PFSK-1 (cell line): ENCODE measurements around a stretch of chr11.

GRCh38 chr11:27375150-27375890, 12.3 kb upstream of the CCDC34 start:
- RRBS: no CpG with 5 or more reads among the region's 4 CpGs

DNA sequence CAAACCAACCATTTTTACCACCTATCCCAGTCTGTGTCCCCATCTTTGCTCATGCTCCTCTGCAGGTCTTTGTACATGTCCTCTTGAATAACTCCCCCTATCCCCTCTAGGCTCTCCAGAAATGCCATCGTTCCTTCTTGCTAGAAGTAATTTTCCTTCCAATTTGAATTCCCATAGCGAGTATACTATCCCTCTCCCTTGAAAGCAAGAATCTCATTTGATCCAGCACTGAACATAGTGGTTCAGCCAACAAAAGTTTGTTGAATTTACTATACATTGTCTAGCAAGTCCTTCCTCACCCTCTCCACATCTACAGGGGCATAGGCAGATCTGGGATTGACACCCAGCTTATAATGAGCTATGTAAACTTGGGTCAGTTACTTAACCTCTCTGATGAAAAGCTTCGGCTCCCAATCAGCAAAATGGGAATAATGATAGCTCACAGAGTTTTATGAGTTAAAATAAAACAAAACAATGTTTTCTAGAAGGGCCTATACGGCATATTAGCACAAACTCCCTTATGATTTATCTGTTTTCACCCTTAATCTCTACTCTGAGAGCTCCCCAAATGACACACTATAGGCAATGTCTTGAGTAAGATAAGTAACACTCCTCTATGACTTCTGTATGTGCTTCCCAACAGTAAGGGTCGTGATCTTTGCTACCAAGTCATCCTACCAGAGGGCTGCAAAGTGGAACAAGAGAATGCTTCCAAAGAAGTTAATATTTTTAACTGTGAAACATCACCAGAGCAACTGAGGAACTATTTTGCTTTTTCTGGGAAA, 43.2 kb upstream of the CCDC34 start:
- RRBS: no CpG with 5 or more reads among the region's 5 CpGs

GRCh38 chr11:27468959-27469507, 3.6 kb downstream of the LGR4 start:
- RRBS: no CpG with 5 or more reads among the region's 8 CpGs

GRCh38 chr11:27470663-27471148, 1.9 kb downstream of the LGR4 start:
- RRBS: no CpG with 5 or more reads among the region's 7 CpGs

DNA sequence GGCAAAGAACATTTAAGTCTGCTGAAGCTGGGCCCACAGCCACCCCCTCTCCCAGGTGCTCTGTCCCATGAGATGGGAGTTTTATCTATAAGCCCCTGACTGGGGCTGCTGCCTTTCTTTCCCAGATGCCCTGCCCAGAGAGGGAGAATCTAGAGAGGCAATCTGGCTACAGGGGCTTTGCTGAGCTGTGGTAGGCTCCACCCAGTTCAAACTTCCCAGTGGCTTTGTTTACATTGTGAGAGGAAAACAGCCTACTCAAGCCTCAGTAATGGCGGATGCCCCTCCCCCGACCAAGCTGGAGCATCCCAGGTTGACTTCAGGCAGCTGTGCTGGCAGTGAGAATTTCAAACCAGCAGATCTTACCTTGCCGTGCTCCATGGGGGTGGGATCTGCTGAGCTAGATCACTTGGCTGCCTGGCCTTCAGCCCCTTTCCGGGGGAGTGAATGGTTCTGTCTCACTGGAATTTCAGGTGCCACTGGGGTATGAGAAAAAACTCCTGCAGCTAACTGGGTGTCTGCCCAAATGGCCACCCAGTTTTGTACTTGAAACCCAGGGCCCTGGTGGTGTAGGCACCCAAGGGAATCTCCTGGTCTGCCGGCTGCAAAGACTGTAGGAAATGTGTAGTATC, 12.2 kb downstream of the BDNF start:
- RRBS: no CpG with 5 or more reads among the region's 5 CpGs

- RRBS: no CpG with 5 or more reads among the region's 3 CpGs
These were observed 856.9 kb downstream of the KCNA4 start for GRCh38 chr11:29159885-29160433.

- RRBS: no CpG with 5 or more reads among the region's 3 CpGs
These were observed 80.4 kb upstream of the FSHB start for GRCh38 chr11:30150453-30150799.

DNA sequence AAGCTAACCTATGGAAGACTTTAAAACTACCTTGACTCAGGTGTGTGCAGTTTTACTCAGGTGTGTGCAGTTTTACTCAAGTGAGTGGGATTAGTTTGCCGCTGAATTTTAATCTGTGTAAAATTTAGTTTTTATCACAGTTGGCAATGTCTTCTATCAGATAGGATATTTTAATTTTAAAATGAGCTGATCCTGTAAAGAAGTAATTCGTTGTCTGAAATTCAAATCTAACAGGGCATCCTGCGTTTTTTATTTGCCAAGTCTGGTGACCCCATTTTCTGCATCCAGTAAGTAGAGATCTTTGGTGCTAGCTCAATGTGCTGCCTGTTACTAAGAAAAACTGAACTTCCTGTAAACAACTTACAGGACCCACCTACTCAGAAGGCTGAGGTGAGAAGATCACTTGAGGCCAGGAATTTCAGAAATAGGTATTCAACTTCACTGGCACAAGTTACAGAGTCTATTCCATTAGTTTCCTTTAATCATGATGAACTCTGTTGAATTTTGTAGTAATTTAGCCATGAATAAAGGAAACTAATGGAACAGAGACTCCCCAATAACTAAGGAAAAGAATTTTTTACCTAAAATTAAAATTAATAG, 4.0 kb downstream of the ARL14EP start:
- RRBS: no CpG with 5 or more reads among the region's 3 CpGs

DNA sequence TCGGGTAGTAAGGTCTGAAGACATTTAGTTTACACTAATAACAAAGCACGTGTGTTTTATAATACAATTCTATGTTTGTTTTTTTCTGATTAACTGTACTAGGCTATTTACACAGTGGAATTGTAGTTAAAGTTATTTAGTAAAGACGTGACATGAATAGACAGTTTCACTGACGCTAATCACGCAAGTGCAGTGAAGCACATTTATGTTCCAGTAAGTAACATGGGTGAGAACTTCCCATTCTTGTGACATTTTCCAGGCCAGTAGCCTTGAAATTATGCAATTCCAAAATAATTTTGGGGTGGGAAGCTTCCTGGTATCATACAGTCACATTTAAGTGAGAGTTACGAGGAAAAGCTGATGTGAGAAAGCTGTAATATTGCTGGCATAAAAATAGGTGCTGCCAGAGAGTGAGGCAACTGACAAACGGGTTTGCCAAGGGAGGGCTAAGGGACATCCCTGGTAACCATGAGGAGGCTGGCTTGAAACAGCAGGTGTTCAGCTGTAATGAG, 378.8 kb downstream of the DCDC1 start:
- RRBS: no CpG with 5 or more reads among the region's 7 CpGs

DNA sequence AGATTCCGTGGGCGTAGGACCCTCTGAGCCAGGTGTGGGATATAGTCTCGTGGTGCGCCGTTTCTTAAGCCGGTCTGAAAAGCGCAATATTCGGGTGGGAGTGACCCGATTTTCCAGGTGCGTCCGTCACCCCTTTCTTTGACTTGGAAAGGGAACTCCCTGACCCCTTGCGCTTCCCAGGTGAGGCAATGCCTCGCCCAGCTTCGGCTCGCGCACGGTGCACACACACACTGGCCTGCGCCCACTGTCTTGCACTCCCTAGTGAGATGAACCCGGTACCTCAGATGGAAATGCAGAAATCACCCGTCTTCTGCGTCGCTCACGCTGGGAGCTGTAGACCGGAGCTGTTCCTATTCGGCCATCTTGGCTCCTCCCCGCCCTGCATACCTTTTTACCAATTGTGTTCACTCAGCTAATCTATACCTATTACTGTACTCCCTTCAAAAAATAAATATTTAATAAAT, 48.2 kb downstream of the DCDC1 start:
- RRBS: no CpG with 5 or more reads among the region's 26 CpGs

- RRBS: no CpG with 5 or more reads among the region's 1 CpG
These were observed 62.9 kb downstream of the IMMP1L start for GRCh38 chr11:31446353-31447025.

GRCh38 chr11:31686732-31687234, 124.3 kb downstream of the PAX6 start:
- RRBS: no CpG with 5 or more reads among the region's 2 CpGs

DNA sequence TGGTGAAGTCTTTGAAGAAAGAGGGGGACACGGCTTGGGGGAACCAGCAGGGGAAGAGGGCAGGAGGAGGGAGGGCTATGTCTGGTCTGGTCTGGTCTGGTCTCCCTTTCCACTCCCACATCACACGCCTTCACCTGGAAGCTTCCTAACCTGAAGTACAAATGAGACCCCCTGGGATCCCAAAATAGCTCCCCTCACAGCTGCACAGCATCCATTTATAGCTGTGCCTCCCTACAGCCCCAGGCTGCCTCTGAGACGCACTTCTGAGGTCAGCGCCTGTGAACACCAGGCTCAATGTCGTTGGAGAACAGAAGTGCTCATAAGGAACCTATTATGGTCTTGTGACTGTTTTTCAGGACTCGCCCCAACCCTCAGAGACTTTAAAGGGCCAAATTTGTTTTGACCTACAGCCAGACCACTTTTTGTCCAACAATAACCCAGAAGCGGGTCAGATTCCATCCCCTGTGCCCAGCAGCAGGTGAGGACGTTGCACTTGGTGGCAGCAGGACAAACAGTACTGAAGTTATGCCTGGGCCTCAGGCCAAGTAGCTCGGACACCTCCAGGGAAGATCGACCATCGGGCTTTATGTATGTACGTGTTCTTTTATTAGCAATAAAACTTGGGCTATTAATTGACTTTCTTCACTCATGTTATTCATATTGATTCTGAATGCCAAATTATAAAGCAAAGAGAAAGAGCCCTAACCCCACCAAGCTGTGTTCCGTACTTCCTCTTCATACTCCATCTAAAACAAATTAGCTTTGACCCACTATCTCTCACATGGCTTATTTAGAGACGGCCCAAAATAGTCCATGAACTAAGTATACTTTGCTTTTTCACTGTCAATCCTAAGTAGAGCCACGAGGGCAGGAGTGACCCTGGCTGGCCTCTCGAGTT, 92.2 kb upstream of the PAX6 start:
- RRBS: no CpG with 5 or more reads among the region's 16 CpGs

DNA sequence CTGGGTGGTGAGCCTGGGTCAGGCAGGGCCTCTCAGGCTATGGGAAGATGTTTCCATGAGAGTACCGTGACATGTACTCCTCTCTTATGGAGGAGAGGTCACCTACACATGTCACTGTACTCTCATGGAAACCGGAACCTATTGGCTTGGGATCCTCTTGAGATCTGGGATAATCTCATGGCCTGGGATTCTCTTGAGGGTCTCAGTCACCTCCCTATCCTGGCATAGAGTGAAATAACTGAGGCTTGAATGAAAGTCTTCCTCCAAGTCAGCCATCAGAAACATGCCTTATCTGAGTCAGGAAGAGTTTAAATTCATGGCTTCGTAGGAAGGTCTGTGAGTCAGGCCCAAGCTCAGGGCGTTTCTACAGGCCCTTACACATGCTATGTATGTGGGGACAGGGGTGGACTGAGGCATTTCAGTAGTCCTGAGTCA, 134.7 kb upstream of the RCN1 start:
- RRBS: no CpG with 5 or more reads among the region's 4 CpGs

GRCh38 chr11:32087918-32088775, 2.7 kb upstream of the RCN1 start:
- RRBS: no CpG with 5 or more reads among the region's 5 CpGs

DNA sequence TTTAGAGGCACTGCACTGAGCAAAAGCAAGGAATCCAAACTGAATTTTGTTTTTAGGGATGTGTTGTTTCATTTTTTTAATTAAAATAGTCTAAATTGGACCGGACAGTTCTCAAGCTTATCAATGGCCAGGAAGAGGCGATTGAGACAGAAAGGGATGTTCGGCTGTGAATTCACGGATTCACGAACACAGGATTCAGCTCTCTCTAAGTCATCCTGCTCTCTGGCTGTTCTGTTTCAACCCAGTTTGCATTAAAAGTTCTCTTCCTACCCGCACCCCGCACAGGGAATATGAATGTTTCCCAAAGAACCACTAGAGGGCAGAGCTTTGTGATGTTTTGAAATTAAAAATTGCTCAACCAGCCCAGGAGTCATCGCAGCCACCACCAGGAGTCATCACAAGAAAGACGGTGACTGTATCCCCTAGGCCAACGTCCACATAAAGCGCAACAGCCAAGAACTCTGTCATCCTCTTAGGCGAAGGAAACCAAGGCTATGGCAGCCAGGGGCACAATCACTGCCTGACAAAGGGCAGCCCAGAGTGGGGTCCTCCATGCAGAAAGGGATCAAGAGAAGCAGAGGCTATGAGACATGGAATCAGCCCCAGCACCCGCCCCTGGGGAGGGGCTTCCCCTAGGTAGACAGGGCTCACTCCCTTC, 122.5 kb downstream of the WT1 start:
- RRBS: no CpG with 5 or more reads among the region's 13 CpGs

DNA sequence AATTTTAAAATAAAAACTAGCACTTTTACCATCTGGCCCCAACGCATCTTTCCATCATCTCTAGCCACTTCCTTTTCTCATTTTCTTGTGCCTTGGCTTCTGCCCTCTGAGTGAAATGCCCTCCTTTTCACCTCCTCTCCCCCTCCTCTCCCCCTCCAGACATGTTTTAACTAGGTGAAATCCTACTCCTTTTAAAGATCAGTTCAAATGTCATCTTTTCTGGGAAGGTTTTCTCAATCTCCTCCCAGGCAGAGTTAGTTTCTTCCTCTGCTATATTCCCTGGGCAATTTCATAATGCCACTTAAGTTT, 1.2 kb downstream of the TCP11L1 start:
- RRBS: no CpG with 5 or more reads among the region's 1 CpG

DNA sequence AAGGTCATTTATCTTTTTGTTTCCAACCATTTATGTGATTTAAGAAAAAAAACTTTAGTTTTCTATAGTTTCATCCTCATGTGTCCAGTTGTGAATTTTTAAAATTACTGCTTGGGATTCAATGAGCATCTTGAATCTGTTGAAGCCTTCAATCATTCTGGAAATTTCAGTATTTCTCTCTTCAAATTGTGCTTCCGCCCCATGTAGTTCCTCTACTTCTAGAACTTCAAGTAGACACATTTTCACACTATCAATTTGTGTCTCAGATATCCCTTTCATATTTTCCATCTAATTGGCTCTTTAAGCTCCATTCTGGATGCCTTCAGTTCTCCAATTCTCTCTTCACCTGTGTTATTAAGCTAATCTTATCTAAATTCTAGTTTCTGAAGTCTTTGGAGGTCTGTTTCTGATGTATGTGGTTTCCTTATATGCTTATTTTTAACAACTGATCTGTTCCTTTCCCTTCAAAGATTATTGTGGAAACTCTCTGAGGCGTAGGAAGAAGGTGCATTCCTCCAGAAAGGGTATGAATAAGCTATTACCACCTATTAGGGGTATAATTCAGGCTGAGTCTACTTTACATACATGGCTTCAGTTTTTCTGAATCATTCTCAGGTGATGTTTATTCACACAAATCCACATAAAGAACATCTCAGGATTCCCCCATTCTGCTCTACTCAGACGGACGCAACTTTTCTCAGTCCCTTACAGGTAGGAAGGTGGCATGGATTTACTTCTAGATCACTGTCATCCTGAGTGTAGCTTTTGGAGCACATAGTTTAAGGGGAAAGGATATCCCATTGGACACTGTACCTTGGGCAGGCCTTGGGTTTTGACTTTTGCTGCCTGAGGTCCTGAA, 36.1 kb downstream of the CSTF3 start:
- RRBS: no CpG with 5 or more reads among the region's 4 CpGs

GRCh38 chr11:33159484-33159873, 1.8 kb downstream of the CSTF3 start:
- RRBS: no CpG with 5 or more reads among the region's 15 CpGs